Foreskin keratinocyte (primary cell): ENCODE data around the gene CCDC43.

- RAMPAGE, total RNA, result no peak
These were observed 953 bp upstream of the FZD2 start for GRCh38 chr17:44556096-44556965.

- RAMPAGE, total RNA, result no peak
These were observed 526 bp downstream of the FZD2 start for GRCh38 chr17:44557660-44558359.

- RAMPAGE, total RNA, result no peak
These were observed 8.7 kb downstream of the MEIOC start for GRCh38 chr17:44664938-44665302.

DNA sequence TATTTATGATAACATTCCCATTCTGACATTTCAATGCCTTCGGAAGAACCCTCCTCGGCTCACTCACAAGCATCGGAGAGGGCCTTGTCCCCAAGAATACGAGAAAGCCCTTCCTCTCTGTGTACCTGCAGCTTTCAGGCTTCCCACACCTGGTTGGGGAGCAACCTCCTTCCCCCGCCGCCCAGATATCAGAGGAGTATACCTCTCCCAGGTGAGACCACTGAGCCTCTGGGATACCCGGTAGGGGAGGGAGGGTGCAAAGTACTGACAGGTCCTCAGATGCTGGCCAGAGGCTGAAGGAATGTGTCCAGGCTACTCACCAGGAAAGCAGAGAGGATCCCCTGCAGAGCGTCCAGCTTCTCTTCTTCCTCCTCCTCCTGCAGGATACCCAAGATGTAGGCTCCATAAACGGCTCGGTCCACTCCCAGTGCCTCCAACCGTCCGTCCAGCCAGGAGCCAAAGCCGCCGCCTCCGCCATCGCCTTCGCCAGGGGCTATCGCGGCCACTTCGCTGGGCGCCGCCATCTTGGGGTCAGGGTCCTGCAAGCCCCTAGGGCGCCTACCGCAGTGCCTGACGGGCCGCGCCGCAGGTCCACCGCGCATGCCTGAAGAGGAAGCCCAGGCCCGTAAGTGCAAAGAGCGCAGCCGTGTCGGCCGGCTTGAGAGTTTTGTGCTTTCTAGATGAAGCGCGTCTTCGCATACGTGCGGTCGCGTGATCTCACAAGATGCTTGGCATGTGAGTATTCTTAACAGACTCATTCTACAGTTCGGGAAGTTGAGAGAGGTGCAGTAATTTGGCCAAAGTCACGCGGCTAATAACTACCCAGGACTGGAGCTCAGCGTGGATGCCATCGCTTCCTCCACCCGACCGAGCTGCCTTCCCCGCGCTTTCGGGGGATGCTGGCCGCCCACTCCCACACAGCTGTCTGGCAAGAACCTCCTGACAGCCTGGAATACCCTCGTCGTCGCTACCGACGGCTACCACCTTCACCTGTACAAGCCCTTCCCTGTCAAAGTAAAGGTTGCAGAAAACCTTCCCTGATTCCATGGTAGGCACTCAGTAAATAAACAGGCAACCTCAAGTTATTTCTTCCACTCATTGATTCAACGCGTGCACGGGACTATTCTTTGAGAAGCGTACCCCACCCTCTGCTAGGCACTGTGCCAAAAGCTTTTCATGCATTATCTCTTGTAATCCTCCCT is at the start of gene CCDC43:
TSS of gene CCDC43 (minus strand) at position 547 of the 1,202 bp plus-strand sequence.
- RAMPAGE, total RNA, result start-site peak on the minus strand centred at position 532 of the sequence, 10 bp wide, 248 and 371 reads in 2 replicates

- RAMPAGE, total RNA, result no peak
These were observed 1.3 kb upstream of the CCDC43 start for GRCh38 chr17:44690634-44691432.

GRCh38 chr17:44774746-44775487 is 16.1 kb downstream of the ADAM11 start:
- RAMPAGE, total RNA, result no peak

- RAMPAGE, total RNA, result no peak
These were observed 1.7 kb upstream of the HIGD1B start for GRCh38 chr17:44845898-44846404.

DNA sequence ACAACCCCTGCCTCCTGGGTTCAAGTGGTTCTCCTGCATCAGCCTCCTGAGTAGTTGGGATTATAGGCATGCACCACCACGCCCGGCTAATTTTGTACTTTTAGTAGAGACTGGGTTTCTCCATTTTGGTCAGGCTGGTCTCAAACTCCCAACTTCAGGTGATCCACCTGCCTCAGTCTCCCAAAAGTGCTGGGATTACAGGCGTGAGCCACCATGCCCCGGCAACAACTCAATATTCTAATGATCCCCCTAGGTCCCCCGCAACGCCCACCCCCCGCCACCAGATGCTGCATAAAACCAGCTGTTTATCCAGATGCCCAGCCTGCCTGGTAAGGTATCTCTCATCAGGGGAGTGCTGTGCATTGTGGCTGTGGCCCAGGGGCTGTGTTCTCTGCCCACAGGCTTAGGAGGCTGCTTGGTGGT is 1.2 kb downstream of the HIGD1B start:
- RAMPAGE, total RNA, result no peak

GRCh38 chr17:44900887-44901263 is 1.3 kb downstream of the CCDC103 start:
- RAMPAGE, total RNA, result no peak

DNA sequence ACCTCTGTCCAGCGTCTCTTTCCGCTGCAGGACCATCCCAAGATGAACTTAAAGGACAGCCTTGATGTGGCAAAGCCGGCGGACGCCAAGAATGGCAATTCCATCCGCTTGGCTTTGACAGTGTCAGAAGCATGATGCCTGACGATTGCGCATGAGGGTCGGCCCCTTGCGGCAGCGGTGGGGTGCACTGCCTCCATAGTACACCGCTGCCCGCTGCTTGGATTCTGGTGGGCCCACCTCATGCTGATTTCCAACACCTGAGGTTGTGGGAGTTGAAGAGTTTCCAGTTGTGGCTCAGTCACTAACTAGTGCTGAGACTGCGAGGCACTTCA is 505 bp upstream of the KIF18B start:
- RAMPAGE, total RNA, result no peak

GRCh38 chr17:45098829-45099317 is 33.4 kb downstream of the PLCD3 start:
- RAMPAGE, total RNA, result no peak

DNA sequence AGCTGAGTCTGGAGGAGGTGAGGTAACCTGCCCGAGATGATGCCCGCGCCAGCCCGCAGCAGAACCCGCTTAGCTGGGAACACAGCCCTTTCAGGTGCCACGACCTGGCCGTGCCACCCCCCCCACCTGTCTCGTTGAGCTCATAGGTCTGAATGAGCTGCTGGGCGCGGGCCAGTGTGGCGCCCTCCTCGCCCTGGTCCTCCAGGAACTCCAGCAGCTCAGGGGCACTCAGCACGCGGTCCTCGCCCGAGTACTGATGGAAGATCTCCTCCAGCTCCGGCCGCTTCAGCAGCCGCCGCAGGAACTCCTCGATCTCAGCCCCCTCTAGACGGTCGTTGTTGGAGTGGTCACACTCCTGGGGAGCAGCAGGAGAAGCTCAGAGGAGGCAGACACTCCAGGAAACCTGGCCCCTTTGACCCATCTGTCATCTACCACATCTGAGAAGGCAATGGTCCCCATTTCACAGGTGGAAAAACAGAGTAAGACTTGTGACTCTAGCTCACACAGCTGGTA is 13.6 kb downstream of the PLCD3 start:
- RAMPAGE, total RNA, result no peak

- RAMPAGE, total RNA, result no peak
These were observed 936 bp downstream of the ACBD4 start for GRCh38 chr17:45136447-45136799.

- RAMPAGE, total RNA, result no peak
These were observed 4.3 kb upstream of the HEXIM1 start for GRCh38 chr17:45143669-45144708.

DNA sequence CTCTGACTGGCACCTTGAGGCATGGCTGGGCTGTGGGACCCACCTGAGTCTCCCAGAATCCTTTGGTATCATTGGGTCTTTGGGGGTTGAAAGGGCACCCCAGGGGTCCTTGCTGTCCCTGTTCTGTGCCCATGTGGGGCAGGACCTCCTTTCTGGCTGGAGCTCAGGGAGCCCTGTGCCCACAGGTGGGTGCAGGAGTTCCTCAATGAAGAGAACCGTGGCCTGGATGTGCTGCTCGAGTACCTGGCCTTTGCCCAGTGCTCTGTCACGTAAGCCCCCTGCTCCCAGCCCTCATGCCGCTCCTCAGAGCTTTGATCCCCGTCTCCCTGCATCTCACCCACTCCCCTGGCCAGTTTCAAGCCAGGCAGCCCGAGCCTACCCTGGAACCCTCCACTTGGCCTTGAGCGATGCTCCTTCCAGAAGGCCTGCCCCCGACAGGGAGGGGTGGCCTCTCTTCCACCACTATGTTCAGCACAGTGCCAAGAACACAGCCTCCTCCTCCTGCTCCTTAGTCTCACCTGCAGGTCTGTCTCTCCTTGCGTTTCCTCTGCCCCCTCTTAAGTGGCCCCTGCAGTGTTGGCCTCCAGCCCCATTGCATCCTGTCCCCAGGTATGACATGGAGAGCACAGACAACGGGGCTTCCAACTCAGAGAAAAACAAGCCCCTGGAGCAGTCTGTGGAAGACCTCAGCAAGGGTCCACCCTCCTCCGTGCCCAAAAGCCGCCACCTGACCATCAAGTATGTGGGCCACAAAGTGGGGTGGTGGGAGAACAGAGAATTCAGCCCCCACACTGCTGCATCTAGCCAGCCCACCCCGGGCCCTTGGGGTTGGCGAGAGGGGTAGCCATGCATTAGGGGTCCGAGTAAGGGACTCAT is 12.0 kb downstream of the FMNL1 start:
- RAMPAGE, total RNA, result no peak

- RAMPAGE, total RNA, result no peak
These were observed 20.0 kb downstream of the FMNL1 start for GRCh38 chr17:45241358-45242320.

- RAMPAGE, total RNA, result no peak
These were observed 26.4 kb downstream of the MAP3K14 start for GRCh38 chr17:45290315-45290906.

- RAMPAGE, total RNA, result no peak
These were observed 22.2 kb downstream of the MAP3K14 start for GRCh38 chr17:45294490-45295118.

DNA sequence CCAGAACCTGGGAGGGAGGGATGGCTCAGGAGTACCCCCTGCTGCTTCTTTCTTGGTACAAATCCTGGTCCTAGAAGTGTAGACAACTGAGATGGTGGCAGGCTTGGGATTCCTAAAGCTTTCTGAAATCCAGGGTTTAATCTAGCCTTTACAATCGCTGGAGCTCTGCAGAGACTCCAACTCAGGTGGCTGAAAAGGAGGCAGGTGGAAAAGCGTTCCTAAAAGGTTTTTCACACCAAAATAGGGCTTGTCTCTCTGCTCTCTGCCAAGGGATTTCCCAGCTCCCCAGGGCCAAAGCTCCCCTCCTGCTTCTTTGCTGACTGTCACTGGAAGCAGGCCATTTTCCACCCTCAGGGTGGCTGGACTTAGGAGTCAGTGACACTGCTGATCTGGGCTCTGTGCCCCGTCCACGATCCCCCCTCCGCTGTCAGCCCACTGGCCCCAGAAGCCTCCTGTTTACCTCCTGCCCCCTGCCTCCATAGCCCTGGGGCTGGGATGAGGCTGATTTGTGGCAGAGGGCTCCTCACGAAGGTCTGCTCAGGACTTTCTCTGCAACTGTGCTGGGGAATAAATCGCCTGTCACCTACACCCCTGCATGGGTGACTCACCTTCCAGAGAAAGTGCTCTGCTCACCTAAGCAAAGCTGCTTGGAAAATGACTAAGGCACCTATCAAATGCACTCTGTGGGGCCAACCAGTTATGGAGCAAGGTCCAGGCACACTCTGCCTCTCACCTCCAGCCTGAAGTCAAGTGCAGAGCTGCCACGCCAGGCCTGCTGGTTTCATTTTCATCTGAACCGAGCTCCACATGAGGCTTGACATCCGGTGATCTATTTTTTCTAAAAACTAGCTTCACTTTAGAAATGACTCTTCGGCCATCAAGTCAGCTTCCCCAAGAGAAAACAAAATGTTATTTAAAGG is 5.0 kb downstream of the MAP3K14 start:
- RAMPAGE, total RNA, result no peak

DNA sequence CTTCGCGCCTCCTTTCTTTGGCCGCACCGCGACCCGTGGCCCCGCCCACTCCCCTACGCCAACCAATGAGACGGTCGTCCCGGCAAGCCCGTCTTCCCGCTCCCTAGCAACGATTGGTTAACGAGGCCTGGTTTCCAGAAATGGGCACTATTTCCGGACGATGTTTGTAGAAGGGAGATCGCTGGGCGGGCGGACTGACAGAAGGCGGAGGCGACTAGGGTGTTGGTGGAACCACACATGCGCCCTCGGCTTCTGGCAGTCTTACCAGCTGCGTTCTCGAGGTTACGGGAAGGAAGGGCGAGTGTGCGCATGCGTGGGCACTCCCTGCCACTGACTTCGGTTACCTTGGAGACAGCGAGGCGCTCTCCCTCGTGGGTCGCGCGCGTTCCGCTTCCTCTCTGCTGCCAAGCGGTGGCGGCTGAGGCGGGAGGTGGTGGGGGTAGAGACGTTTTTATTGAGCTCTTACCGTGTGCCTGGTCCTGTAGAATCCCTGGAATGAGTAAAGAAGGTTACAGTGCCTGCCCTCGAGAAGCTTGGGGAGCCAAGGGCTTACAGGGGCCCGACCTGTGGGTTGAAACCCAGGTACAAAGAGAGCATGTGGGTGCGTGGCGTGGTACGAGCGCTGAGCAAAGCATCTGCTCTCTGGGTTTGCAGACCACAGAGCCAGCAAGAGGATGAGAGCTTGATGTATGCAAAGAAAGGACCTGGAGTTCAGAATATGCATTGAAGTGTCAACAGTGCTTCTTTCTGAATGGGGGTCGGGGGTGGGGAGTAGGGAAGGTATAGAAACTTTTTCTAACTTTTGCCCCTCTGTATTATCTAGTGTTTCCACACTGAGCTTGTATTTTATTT is 553 bp upstream of the MAP3K14 start:
- RAMPAGE, total RNA, result no peak